Mesenchymal stem cell of adipose (primary cell): ENCODE measurements around a stretch of chr4.

- CAGE, long polyA plus RNA: no peak
These were observed 36.6 kb downstream of the FAM114A1 start for GRCh38 chr4:38903984-38904755.

DNA sequence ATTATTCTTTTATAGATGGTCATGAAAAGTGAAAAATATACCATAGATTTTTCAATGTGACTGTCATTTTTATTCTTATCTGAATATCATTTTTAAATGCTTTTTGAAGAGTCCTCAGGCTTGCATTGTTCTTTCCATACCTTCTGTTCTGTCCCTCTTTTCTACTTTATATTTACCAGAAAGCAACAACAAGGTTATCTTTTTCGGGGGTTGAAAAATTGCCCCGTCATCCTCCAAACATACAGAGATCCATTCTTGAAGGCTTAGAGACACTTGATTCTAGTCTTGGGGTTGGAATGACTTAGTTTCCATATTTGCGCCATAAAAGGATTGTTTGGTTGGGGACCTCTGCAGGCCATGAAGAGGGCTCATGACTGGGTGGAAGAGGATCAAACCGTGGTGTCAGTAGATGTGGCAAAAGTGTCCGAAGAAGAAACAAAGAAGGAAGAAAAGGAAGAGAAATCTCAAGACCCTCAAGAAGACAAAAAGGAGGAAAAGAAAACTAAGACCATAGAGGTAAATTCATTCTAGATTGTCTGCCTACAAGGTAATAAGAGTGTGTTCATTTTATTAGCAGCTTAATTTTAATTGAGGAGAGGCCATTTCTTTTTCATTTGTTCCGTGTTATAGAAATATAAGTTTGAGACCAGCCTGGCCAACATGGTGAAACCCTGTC, 63.6 kb downstream of the FAM114A1 start:
- CAGE, long polyA plus RNA: no peak

DNA sequence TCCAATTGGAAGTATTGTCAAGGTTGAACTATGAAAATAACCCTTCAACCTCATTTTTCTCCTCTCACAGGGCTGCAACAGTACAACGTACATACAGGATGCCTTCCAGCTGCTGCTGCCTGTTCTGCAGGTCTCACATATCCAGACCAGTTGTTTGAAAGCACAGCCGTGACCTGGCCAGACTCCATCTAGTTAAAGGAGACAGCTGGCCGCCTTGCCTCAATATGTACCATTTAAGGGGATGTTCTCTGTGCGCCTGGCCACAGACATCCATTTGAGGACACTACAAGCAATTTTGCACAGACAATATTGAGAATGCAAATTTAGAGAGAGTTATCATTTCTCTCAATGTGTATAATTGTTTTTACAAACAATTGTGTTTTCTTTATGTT, 75.8 kb downstream of the FAM114A1 start:
- CAGE, long polyA plus RNA: no peak

DNA sequence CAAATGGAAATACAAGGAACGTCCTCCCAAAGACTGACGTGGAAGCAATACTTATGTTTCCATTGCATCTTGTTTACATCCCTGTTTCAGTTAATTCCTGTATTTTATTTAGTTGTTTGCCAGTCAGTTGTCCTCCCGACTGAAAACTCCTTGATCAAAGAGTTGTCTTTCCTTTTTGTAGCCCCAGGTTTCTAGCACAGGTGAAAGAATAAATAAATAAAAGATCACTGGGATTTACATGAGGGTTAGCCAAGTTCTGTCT, 3.9 kb downstream of the TMEM156 start:
- CAGE, long polyA plus RNA: no peak

DNA sequence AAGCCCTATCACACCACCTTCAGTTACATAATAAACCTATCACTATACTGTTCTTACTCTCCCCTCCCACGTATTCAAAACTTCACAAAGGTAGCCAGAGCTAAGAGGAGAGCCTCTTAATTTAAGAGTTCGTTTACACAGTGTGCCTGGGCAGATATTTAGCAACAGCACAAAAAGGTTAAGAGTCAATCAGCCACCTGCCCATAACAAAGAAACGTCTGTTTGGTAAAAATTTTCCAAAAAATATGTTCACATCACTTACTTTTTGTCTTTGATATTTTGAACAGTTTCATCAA, 25.0 kb downstream of the RFC1 start:
- CAGE, long polyA plus RNA: no peak

DNA sequence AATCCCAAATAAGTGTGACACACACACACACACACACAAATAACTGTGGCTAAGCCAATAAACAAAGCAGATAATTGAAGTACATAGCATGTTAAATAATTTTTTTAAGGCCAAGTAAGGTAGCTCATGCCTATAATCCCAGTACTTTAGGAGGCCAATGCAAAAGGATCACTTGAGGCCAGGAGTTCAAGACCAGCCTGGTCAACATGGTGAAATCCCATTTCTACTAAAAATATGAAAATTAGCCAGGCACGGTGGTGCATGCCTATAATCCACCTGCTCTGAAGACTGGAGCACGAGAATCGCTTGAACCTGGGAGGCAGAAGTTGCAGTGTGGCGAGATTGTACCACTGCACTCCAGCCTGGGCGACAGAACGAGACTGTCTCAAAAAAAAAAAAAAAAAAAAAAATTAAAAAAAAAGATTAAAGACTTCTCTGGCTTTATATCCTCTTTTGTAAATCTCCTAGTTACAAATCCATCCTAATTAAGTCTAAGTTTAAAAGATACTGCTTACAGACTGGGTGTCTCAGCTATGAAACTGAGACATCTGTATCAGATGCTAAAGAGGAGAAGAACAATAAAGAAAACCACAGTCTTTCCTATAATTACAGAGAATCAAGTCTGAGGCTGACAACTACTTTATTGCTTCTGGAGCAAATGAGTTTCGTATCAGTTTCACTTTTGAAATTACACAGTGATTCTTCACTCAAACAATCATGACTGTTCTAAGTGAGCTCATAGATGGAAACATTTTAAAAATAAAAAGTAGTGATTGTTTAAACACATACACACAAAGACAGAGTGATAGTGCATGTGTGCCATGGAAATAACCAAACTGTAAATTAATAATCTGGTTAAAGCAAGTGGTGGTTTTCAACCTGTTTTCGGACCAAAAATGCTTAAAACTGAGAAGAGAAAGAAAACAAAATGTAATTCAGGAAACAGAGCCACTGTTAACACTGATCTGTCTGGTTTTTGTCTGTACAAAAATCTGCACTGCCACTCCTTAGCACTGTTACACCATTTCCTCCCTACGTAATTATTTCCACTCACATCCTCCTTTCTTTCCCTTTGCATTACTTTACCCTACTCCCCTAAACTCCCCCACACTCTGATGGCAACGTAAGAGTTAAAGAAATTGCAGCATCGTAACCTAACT, 12.8 kb downstream of the RFC1 start:
- CAGE, long polyA plus RNA: no peak

DNA sequence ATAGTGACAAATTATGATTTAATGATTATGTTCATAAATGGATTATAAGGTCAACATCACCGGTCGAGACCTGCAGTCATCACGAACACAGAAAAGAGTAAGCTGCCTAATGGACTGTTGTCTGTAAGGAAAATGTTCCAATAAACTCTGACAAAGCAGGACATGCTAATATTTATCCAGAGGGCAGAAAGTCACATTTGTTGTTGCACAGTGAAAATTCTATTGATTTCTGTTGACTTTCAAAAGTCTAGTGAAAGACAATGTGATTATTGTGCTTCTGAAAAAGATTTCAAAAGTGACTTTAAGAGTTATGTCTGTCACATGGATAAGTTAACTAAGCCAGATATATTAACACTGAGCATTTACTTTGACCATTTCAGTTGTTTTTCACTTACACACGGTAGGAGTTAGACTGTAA, 9.3 kb upstream of the RFC1 start:
- CAGE, long polyA plus RNA: no peak

- CAGE, long polyA plus RNA: no peak
These were observed 24.7 kb downstream of the RPL9 start for GRCh38 chr4:39433806-39434596.

DNA sequence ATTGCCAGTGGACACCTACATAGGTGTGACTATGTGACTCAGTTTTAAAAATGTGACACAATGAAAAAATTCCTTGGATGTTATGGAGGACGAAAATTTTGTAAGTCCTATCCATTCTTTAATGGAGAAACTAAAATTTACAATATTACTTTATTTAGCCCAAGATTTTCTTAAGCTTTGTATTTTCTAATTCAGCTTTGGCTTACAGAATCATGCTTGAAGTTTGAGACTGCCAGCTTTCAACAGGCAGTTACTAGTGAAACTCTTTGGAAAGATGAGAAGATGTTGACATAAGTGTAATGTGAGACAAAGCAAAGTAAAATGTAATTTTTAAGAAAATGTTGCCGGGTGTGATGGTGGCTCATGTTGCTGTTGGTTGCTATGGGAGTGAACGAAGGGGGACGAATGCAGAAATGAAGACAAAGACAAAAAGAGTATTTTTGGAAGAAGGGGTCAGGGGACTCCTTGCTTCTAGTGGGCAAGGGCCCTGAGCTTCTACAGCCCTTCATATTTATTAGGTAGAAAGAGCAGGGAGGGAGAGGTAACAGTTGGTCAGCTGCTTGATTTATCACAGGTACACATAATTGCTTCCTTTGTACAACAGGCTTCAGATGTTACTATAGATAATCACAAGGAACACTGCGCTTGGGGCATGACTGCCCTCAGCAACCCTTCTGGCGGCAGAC, 11.8 kb upstream of the UGDH start:
- CAGE, long polyA plus RNA: no peak

DNA sequence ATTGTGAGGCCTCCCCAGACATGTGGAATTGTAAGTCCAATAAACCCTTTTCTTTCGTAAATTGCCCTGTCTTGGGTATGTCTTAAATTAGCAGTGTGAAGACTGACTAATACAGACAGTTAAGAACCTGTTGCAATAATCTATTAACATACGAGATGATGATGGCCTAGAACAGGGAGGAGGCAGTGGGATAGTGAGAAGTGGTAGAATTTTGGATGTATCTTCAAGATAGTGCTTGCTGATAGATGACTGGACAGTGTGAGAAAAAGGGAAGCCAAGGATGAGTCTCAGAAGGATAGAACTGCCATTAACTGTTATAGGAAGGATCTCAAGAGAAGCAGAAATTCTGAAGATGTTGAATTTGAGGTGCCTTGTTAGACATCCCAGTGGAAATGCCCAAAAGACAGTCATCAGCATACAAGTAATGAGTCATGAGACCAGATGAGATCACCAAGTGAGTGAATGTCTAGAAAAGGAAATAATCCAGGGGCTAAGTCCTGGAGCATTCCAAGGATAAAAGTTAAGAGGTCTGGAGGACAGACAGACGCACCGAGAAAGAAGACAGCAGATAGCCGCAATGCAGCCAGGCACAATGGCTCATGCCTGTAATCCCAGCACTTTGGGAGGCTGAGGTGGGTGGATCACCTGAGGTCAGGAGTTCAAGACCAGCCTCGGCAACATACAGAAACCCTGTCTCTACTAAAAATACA, 38.9 kb upstream of the UGDH start:
- CAGE, long polyA plus RNA: no peak

DNA sequence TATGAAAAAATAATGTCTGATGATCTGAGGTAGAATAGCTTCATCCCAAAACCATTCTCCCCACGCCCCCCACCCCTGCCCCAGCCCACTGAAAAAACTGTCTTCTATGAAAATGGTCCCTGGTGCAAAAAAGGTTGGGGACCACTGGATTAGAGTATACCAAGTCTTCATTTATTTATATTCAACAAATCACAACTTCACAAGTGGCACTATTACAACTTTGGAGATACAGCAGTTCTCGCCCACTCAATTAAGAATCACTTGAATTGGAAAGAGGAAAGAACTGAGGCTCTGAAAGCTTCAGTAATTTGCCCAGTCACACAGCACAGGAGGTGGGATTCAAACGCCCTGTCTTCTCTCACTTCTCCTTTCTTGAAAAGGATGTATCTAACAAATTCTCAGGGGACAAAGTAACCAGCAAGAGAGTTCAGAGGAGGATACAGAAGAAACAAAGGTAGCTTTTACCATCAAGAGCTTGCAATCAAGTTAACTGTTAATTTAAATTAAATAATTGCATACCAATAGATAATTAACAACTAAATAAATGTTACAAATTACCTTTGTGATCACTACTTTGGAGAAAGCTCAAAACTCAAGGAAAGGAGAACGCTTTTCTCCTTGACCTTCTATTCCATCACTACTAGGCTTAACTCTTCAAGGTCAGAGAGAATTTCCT, 12.4 kb downstream of the SMIM14 start:
- CAGE, long polyA plus RNA: no peak

DNA sequence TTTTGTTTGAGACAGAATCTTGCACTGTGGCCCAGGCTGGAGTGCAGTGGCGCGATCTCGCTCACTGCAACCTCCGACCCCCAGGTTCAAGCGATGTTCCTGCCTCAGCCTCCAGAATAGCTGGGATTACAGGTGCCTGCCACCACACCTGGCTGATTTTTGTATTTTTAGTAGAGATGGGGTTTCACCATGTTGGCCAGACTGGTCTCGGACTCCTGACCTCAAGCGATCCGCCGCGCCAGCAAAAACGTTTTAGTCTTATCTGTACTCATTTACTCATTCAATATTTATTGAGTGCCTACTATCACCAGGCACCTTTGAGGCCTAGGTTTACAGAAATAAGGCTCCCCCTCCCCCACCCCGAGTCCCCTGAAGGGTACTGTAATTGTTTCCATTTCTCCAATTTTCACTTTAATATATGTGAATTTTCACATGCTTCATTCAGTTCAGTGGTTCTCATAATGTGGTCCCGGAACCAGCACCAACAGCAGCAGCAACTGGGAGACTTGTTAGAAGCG, 994 bp upstream of the UBE2K start:
- CAGE, long polyA plus RNA: no peak

DNA sequence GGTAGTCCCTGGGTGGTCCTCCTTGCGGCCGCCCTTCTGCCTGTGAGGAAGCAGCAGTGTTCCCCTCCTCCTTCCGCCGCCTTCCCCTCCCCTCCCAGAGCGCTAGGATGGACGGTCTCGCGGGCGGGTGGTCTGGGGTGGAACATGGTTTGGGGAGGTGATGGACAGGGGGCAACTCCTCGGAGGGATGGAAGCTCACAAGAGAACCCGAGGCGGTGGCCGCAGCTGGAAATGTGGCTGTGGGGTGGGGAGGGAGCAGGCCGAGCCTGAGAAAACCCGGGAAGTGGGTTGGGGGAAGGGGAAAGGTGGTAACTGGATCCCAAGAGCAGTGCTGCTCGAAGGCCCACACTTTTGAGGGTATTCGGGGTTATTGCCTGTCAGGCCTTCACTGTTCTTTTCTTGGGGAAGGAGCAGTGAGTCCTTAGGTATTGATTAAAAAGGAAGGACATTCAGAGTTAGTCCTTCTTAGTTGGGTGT, 571 bp downstream of the UBE2K start:
- CAGE, long polyA plus RNA: no peak

DNA sequence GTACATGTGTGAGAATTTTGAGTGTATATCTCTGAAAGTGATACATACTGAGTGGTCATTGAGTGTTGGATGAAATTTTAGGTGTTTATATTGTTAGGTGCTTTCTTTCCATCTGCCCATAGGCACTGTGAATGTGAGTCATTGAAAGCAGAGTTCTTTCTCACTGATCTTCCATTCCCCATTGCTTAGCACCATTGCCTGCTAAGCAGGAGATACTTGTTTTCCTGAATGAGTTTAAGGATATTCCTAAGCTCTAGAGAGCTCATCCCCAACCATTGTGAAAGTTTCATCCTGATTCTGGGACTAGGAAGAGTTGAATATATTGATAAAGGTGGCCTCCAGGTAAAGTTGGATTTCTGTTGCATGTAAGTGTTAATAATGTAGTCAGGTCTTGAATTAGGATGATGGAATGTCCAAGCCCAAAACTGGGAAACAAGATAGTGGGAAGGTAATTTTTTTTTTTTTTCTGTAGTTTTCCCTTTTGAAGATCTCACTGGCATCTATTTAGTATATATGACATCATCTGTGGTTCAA, 22.0 kb downstream of the UBE2K start:
- CAGE, long polyA plus RNA: no peak

GRCh38 chr4:39837661-39838321, 139.9 kb downstream of the UBE2K start:
- CAGE, long polyA plus RNA: no peak

- CAGE, long polyA plus RNA: no peak
These were observed 98.2 kb downstream of the PDS5A start for GRCh38 chr4:39879421-39879978.

- CAGE, long polyA plus RNA: no peak
These were observed 2.1 kb downstream of the N4BP2 start for GRCh38 chr4:40058696-40059199.

GRCh38 chr4:40308196-40308576, 26.9 kb upstream of the CHRNA9 start:
- CAGE, long polyA plus RNA: no peak

DNA sequence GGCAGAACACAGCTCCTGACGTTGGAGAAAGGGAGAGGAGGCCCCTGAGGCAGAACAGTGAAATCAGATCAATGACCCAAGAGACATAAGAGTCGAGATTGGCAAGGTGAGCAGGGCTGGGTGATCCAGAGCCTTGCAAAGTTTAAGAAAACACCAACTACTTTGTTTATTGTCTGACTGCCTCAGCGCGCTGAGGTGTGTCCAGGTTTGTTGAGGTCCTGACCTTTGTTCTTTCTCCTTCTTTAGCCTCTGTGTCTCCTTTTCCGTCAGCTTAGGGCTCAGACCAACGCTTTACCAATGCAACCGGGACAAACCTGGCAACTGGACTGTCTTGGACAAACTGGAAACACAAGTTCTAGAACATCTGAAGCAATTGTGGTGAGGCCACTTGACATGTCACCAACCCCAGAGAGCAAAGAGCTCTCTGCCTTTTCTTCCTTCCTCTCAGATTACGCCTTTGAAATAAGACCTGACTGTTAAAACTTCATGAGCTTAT, 28.4 kb downstream of the CHRNA9 start:
- CAGE, long polyA plus RNA: no peak

DNA sequence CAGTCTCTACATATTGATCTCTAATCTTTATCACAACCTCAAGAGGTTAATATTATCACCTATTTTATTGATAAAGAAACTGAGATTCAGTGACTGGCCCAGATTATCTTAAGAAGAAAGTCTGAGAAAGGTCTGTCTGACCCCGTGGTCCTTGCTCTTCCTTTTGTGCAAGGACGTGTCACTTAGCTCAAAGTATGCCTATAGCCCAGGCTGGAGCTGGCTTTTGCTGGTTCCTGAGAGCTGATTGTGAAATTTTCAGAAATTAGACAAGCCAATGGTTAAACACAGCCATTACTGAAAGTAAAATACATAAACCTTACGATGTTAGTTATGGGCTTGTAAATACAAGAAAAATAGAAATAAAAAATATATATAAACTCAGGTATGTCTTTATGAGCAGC, 70.0 kb downstream of the CHRNA9 start:
- CAGE, long polyA plus RNA: no peak